ENCODE measurements around a stretch of chr10.

GRCh38 chr10:101809888-101811194 is 7.9 kb downstream of the OGA start:
- RRBS: no CpG with 5 or more reads among the region's 15 CpGs

GRCh38 chr10:101829301-101830026 is 11.2 kb upstream of the OGA start:
- RRBS: no CpG with 5 or more reads among the region's 36 CpGs

- RRBS: no CpG with 5 or more reads among the region's 13 CpGs
Observed at GRCh38 chr10:102055149-102055509, 844 bp downstream of the ARMH3 start.

DNA sequence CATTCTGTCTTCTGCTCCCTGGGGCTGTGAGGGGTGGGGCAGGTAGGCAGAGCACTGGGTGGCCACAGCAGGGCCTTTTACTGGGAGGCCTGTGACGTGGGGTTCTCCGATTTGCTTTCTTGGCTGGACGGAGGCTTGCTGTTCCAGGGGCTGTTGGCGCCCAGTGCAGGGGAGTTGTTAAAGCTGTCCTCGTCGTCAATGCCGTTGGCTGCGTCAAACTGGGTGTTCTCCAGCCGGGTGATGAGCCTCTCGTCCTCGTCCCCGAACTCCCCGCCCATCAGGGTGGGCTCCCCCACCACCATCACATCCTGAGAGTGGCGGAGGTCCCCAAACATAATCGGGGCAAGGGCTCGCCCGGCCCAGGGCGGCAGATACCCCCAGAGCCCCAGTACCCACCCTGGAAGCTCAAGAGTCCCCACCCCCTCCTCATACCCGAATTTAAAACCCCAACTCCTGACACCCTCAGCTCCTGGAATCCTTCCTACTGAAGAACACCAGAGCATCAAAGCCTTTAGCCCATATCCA is 12.1 kb downstream of the LDB1 start:
- RRBS: 94% methylated on average over 4 of the region's 19 CpGs

- RRBS: no CpG with 5 or more reads among the region's 4 CpGs
Observed at GRCh38 chr10:102112037-102112865, 7.9 kb downstream of the LDB1 start.

GRCh38 chr10:102113701-102114229 is 6.4 kb downstream of the LDB1 start:
- RRBS: 0% methylated on average over 1 of the region's 3 CpGs

GRCh38 chr10:102119313-102120040 is 691 bp downstream of the LDB1 start:
- RRBS: no CpG with 5 or more reads among the region's 16 CpGs

DNA sequence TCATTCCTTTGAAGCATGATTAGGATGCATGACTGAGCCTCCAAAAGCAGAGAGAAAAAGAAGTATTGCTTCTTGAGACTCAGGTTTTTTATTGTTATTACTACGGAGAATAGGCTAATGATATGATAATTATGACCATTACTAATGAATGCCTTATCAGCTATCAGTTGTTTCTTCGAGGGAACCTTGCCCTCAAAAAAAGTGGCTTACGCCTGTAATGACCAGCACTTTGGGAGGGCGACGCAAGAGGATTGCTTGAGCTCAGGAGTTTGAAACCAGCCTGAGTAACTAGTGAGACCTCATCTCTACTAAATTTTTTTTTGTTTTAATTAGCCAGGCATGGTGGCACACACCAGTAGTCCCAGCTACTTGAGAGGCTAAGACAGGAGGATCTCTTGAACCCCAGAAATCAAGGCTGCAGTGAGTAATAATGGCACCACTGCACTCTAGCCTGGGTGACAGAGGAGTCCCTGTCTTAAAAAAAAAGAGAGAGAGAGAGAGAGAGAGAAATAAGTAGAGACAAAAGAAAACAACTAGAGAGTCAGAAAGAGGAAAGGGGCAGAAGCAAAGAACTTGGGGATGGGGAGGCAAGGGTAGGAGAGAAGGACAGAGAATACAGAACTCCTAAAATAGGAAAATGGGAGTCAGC is 34.4 kb downstream of the GBF1 start:
- RRBS: no CpG with 5 or more reads among the region's 5 CpGs

DNA sequence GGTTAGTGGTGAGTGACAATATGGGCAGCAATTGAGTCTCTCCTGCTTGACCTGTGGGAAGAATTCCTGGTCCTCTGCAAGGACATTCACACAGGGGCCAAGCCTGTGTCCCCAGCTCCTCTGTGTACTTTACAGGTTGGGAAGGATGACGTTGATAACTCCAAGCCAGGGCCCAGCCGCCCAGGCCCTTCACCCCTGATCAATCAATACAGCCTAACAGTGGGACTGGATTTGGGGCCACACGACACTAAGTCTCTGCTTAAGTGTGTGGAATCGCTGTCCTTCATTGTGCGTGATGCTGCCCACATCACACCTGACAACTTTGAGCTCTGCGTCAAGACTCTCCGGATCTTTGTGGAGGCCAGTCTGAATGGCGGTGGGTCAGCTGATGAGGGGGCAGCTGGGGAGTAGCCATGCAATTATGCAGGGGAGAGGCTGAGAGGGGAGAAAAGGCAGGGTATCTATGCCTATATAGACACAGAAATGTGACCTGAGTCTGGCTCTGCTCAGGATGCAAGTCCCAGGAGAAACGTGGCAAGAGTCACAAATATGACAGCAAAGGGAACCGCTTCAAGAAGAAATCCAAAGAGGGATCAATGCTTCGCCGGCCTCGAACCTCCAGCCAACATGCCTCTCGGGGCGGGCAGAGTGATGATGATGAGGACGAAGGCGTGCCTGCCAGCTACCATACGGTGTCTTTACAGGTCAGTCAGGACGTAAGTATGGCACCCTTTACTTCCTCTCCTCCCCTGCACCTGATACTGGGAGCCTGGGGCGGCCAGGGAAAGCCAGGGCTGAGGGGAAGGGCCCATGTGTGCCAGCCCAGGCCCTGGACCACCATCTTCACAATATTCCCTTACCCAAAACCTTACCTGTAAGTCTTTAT is 18.8 kb upstream of the NFKB2 start:
- RRBS: no CpG with 5 or more reads among the region's 20 CpGs

DNA sequence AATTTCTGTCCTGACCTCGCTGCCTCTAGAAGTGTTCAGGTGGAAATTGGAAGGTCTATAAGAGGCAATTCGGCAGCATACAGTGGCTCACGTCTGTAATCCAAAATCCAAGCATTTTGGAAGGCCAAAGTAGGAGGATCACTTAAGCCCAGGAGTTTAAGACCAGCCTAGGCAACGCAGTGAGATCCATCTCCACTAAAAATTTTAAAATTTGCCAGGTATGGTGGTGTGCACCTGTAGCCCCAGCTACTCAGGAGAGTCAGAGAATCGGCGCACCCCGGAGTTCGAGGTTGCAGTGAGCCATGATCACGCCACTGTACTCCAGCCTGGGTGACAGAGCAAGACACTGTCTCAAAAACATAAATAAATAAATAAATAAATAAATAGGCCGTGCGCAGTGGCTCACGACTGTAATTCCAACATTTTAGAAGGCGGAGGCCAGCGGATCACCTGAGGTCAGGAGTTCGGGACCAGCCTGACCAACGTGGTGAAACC is 2.3 kb upstream of the NFKB2 start:
- RRBS: no CpG with 5 or more reads among the region's 16 CpGs

- RRBS: under 1% methylated on average over 40 of the region's 66 CpGs
Observed at GRCh38 chr10:102393919-102394623, 1.4 kb upstream of the NFKB2 start.

DNA sequence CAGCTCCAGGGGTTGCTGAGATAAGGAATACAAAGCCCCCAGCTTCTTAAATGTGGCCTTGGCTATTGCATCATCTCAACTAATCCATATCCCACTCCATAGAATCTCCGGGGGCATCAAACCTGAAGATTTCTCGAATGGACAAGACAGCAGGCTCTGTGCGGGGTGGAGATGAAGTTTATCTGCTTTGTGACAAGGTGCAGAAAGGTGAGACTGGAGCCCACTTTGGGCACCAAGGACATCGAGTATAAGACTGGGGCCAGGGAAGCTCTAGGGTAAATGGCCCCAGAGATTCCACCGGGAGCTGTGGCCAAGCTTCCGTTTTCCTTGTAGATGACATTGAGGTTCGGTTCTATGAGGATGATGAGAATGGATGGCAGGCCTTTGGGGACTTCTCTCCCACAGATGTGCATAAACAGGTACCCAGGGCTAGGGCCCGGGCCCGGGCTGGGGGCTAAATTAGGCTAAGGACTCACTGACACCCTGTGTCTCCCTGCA is 2.4 kb downstream of the NFKB2 start:
- RRBS: 100% methylated on average over 1 of the region's 9 CpGs

GRCh38 chr10:102470478-102470967 is 9.3 kb downstream of the MFSD13A start:
- RRBS: no CpG with 5 or more reads among the region's 17 CpGs

DNA sequence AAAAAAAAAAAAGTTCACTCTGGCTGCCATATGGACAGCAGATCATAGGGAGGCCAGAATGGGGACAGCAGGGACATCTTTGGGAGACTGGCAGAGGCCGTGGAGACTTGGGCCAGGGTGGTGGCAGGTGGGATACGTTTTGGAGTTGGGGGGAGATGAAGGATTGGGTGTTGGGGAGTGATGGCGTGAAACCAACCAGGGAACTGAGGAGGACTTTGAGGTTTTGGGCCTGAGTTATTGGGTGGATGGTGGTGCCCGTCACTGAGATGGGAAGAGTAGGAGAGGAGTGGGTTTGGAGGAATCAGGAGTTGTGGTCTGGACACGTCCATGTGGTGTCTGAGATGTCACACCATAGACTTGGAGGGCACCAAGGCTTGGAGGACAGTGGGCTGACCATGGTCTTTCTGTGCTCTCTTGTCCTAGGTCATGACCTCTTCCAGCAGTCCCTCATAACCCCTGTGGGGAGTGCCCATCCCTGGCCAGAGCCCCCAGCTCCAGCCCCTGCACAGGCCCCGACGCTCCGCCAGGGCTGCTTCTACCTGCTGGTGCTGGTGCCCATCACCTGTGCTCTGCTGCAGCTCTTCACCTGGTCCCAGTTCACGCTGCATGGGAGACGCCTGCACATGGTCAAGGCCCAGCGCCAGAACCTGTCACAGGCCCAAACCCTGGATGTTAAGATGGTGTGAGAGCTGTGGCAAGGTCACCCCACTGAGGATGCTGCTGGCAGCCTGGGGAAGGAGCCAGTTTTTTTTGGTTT is 14.3 kb downstream of the MFSD13A start:
- RRBS: no CpG with 5 or more reads among the region's 11 CpGs

- RRBS: no CpG with 5 or more reads among the region's 5 CpGs
Observed at GRCh38 chr10:102479790-102480468, 18.7 kb downstream of the MFSD13A start.

DNA sequence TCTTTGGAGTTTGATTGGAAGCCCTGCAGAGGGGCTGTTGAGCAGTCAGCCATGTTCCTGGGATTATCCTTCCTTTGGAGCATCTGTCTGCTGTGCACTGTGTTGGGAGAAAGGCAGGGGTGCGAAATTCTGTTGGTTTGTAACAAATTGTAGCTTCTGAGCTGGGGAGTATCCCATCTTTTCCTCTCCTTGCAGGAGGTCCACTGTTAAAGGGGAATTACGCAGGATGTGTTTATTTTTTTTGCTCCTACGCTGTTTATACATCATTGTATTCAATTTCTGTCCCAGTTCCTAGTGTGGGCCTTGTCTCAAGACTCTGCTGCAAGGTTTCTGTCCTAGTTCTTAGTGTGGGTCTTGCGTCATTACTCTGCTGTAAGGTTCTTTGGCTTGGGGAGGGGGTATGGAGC is 64.2 kb upstream of the TRIM8 start:
- RRBS: no CpG with 5 or more reads among the region's 4 CpGs

DNA sequence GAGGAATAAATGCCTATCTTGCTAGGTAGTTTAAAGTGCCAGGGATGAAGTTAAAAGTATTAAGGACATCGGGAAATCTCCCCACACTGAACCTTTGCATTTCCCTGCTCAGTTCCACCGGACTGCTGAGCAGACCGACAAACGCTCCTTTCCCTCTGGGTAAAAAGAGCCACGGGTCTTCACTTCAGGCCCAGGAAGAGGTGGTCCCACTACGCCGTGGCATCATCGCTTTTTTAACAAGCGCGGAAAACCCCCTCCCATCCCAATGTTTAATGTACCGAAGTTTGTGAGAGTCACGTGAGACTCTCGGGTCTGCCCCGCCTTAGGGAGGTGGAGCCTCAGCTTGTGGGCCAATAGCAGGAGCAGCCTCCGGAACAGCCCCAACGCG is 2.4 kb upstream of the TRIM8 start:
- RRBS: 5% methylated on average over 3 of the region's 17 CpGs

- RRBS: no CpG with 5 or more reads among the region's 11 CpGs
Observed at GRCh38 chr10:102647135-102647579, 2.9 kb downstream of the TRIM8 start.

- RRBS: no CpG with 5 or more reads among the region's 4 CpGs
Observed at GRCh38 chr10:102667966-102668495, 23.8 kb downstream of the TRIM8 start.

DNA sequence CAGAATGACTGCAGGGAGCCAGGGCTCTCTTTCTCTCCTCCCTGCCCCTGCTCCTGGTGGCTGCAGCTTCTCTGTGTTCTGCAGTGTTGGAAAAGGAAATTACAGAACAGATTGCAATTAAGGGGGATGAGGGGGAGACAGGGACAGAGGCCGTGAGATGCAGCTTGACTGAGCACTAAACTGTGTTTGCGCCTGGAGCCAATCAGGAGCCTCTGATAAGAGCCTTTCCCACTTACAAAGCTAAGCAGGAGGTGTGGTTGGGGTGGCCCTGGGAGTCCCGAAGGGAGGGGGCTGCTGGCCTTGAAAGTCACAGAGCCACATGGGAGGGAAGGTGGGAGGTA is 26.6 kb downstream of the TRIM8 start:
- RRBS: no CpG with 5 or more reads among the region's 3 CpGs